ReNcell CX (cell line): Measurements from ENCODE around the genes SLC44A4 and HLA-DOA.

DNA sequence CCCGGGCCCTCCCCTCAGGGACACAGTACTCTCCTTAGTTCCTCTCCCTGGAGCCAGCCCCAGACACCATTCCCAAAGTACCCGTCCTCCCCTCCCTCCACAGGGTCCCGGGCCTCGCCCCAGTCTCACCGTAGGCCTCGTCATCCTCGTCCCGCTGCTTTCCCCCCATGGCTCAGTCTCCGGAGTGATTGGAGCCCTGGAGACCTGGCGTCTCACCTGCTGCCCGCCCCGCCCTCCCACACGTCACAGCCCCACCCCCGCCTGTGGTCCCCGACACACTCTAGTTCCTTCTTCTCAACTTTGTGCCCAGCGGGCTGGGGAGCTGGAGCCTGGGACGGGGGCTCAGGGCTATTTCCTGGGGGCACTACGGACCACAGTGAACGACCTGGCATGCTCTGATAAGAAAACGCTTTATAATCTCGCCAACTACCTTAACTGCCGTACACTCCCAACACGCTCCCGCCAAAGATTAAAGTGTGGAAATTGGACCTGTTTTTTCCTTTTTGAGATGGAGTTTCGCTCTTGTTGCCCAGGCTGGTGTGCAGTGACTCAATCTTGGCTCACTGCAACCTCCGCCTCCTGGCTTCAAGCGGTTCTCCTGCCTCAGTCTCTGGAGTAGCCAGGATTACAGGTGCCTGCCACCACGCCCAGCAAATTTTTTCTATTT, at the start of gene SLC44A4:
SLC44A4 (minus strand) TSS at position 186 of the 667 bp plus-strand sequence.
- PRO-cap: no peak

DNA sequence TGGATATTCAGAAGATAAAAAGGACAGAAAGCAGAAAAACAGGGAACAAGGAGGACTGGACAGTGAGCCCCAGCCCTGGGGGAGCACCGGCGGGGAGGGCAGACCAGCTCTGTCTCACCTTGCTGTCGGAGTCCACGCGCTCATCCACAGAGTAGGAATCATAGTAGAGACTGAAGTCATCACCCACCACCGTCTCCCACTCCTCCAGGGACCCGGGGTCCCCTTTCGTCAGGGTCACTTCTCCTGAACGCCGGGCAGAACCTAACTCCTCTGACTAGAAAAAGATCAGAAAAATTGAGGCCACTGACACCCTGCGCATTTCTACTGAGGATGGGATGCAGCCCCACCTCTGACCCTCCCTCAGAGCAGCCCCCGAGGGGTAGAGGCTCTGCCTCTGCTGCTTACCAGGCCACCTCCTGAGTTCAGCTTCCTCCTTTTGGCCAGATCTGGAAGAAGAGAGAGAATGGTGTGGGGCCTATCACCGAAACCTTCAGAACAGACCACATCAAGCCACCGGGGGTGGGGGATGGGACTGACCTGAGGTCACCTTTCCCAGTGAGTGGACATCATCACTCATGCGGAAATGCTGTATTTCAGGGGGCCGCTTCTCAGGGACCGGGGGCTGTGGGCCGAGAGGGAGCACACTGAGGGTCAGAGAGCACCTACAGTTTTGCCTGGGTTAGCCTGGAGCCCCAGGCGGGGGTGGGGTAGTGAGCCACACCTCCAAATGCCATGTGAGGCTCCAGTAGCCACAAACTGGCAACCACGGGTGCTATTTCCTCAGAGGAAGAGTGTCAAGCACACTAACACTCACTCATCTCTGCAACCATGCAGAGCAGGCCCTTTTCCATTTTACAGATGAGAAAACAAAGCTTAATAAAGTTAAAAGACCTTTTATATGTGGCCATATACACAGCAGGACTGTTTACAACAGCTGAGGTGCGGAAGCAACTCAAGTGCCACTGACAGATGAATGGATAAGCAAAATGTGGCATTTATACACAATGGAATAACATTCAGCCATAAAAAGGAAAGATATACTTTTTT, 4.9 kb downstream of the EHMT2 start:
- PRO-cap: no peak

DNA sequence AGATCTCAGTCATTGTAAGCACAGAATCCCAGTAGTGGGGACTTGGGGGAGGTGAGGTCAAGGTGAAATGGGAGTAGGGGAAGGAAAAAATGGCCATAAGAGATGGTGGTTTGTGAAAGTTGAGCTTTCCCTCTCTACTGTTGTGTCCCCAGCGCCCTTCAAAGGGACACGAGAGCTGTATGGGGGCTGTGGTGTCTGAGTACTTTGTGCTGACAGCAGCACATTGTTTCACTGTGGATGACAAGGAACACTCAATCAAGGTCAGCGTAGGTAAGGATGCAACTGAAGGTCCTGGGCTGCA, 4.2 kb downstream of the CFB start:
- PRO-cap: no peak

DNA sequence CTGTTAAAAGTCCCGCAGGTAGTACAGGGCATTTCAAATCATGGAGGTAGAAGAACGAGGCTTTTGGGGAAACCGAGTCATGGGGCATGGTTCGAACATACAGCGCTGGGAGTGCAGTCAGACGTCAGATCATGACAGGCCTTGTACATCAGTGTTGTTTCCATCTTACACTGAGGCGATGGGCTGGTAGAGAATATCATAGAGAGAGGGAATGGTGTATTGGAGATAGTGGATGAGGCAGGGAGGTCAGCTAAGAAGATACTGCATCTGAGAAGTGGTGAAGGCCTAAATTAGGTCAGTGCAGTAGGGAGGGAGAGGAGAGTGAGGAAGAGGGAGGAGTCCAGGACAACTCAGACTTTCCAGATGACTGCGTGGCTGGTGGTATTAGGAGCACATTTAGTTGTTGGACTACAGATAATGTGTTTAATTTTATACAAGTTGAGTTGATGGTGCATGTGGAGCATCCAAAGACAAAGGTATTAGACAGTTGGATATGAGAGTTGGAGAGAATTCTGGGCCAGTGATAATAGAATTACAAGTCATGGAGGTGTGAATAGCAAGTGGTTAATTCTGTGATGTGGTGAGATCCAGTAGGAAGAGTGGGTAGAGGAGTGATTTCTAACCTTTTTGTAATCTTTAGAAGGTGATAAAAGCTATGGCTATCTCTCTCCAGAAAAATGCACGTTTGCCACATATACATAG, 890 bp downstream of the STK19 start:
- PRO-cap: no peak

GRCh38 chr6:32179883-32180830, 2.0 kb downstream of the RNF5 start:
- PRO-cap: no peak

DNA sequence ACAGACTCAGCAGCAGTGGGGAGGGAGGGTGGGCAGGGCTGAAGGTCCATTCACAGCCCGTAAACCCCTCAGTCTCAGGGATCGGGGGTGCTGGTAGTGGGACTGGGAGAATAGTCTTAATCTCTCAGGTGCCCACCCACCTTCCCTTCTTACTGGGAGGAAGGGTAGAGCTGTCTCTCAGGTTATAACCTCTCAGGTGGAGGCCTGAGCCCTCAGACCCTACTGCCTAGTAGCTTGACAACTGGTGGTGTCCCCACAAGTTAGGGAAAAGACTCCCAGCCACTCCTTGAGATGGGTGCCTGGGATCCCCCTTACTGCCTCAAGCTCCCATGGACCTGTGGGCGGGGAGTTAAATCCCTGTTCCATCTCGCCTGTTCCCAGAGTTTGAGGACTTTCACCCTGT, 807 bp upstream of the PBX2 start:
- PRO-cap: no peak

- PRO-cap: no peak
Observed at GRCh38 chr6:32441879-32442460, 2.3 kb downstream of the HLA-DRA start.

DNA sequence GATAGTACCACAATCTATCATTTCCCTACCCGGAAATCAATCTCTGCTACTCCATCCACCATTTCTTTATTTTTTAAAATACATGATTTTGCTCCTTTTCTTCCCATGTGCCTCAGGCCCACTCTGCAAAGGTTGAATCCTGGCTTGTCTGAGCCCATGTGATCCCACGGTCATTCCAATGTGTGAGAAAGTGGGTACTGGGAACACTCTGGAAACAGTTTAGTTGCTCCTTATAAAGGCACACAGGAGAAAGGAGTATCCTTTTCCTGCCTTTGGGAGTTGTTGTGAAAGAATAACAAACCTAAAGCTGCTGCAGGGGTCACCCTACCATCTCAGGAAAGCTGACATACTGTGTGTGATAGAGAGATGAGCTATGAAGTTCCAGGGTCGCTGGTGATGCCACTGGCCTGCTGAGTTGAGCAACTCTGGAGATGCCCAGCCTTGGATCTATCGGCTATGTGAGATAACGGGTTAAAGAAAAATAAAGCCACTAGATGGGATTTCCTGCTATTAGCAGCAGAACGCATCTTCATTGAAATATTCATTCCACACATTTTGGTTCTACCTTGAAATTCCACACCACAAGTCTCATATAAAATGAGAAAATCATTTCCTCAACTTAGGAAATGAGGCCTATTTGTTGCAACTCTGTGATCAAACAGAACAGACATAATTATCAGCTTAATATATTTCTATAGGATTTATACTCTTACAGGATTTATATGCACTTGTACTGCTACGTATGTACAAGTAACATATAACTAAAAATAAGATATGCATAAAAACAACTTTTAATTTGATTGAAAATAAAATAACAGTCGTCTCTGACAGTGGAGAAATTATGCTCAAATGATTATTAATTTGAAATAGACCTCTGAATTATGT, 12.0 kb downstream of the HLA-DRB1 start:
- PRO-cap: no peak

GRCh38 chr6:32623563-32624075, 13.6 kb upstream of the HLA-DQA1 start:
- PRO-cap: no peak

GRCh38 chr6:32826582-32827655, 10.1 kb upstream of the HLA-DOB start:
- PRO-cap: no peak

DNA sequence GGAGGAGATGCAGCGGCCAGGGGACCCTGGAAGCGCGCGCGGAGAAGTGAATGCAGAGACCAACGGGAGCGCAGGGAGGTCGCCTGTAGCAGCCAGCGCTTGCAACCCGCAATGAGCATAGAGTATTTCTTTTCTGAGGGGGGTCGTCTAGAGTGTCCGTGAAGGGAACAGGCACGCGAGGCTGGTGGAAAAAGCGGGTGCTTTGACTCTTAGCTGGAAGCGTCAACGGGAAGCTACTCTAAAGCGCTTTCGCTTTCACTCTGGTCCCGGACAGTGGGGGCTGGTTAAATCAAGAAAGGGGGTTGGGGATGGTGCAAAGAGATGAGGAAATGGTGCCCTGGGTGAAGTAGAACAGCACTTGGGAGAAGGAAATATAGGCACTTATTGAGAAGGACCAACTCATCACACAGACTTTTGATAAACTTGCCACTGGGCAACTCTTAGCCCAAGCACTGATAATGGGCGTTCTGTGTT, 370 bp downstream of the PSMB9 start:
- PRO-cap: no peak

DNA sequence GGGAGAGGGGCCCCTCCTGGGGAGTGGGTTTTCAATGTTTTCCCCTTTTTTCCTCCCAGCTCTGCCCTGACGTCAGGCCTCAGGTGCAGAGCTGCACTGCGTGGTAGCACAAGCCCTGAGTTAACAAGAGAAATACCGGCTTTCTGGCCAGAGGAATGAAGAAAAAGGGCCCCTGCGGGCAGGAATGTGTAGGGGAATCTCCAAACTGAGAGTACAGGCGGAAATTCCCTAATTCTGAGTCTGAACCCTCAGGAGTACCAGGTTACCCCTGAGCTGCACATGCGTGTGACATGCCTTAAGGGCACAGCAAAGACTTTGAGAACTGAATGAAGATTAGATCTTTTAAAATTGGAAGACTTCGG, 7.1 kb downstream of the PSMB9 start:
- PRO-cap: no peak

DNA sequence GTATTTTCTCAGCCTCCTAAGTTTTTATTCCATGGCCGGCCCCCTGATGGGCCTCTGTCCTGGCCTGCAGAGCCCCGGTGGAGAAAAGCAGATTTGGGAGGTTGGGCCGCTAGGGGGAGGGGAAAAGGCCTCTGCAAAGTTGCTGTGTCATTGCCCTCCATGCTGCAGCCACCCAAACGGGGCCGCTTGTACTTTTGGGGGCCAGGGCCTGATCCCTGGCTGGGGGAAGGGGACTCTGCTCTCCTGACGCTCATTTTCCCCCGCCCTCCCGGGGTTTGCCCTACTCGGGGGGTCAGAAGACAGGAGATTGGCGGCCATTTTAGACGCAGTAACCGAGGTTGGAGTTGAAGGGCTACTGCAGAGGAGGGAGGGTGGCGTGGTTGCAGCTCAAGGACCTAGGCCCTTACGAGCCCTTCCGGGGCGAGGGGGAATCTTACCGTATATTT, 1.7 kb downstream of the BRD2 start:
- PRO-cap: bidirectional peak, plus-strand start at position 328 of the sequence, minus-strand start at position 184 of the sequence

- PRO-cap: no peak
Observed at GRCh38 chr6:32977228-32977612, 8.8 kb downstream of the BRD2 start.

DNA sequence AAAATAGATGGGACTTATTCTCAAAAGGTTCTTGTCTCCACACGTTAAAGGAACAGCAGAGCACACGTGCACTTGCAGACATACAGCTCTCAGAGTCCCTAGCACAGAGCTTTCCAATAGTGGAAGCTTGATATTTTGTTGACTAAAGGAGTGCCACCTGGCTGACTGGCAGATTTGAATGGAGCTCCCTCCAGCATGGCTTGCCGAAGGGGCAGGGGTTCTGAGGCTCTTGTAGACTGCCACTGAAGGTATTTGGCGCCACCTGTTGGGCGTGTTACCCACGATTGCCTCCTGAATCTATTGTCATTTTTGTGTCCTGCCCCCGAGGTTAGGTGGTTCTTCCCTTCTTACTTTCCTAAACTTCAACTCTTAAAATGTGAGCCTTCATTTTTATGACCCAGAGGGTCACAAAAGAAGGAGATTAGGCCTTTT, 16.3 kb downstream of the BRD2 start:
- PRO-cap: no peak

GRCh38 chr6:33009065-33009918, at the start of gene HLA-DOA:
Gene HLA-DOA, minus strand, starts transcription at chr6:33009591.
- PRO-cap: unidirectional peak, minus-strand start at chr6:33009537

- PRO-cap: no peak
Observed at GRCh38 chr6:33067602-33068109, 8.1 kb upstream of the HLA-DPB1 start.

- PRO-cap: no peak
Observed at GRCh38 chr6:33162093-33162300, 30.3 kb downstream of the COL11A2 start.

GRCh38 chr6:33197961-33199023, 2.2 kb downstream of the RXRB start:
- PRO-cap: no peak

DNA sequence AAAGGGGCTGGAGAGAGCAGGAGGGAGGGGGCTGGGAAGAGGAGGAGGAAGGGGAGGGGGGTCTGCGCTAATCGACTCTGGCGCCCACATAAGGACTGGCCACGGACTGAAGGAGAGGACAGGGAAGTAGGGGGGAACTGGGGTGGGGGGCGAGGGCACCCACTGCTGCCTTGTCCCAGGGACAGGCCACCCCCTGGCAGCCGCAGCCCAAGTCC, 1.1 kb upstream of the RING1 start:
- PRO-cap: no peak